NCI-H460 (cell line): Measurements from ENCODE around the genes MAP3K7, GPR63 and NDUFAF4.

DNA sequence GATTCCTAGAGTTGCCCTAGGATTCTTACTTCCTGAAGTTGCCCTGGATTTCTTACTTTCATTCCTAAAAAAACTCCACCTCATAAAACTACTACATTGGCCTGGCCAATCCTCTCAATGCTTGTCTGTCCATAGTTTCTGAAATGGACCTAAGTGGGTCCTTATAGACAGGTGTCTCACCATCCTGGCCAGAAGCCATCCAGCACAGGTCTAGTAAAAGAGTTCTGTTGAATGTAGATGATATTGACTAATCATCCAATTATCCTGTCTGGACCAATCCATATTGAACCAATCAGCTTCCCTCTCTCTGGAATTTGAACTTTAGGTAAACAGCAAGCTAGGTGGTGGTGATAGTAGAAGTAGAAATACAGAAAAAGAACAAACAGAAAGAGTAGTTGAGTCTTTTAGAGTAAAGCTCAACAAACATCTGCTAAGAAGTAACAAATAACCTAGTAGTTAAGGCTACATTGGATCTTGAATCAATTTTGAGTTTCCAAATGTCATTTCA lies 9.6 kb upstream of the PNRC1 start:
RAMPAGE:
- cytosol, long total RNA: no peak
- long total RNA: no peak
- nucleus, long total RNA: no peak

GRCh38 chr6:89346505-89346741 lies 6.1 kb downstream of the UBE2J1 start:
RAMPAGE:
- cytosol, long total RNA: no peak
- long total RNA: no peak
- nucleus, long total RNA: no peak

RAMPAGE:
- cytosol, long total RNA: no peak
- long total RNA: no peak
- nucleus, long total RNA: no peak
These were observed 1.1 kb upstream of the RRAGD start for GRCh38 chr6:89412980-89413674.

DNA sequence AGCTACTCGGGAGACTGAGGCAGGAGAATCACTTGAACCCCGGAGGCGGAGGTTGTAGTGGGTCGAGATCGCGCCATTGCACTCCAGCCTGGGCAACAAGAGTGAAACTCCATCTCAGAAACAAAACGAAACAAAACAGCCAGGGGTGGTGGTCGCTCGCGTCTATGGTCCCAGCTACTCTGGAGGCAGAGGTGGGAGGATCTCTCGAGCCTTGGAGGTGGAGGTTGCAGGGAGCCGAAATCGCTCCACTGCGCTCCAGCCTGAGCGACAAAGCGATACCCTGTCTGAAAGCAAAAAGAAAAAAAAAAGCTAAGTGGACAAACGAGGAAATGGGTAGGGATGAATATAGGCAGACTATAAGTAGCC lies 9.3 kb upstream of the MDN1 start:
RAMPAGE:
- cytosol, long total RNA: no peak
- long total RNA: no peak
- nucleus, long total RNA: no peak

DNA sequence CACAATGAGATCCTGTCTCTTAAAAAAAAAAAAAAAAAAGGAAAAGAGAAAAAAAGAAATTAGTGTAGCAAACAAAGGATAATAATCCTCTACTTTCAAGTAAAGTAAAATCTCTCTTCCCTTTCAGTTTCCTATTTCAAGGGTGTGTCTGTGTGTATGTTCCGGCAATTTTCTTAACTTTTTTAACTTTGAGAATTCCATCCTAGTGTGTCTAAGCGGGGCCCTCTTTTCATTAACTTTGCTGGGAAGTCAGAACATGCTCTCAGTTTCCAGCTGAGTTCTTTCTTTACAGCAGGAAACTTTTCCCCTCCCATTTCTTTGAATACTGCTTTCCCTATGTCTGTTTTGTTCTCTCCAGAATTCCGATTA lies 16.0 kb downstream of the GJA10 start:
RAMPAGE:
- cytosol, long total RNA: no peak
- long total RNA: no peak
- nucleus, long total RNA: no peak

RAMPAGE:
- cytosol, long total RNA: no peak
- long total RNA: no peak
- nucleus, long total RNA: no peak
These were observed 47.2 kb downstream of the GJA10 start for GRCh38 chr6:89941381-89941957.

RAMPAGE:
- cytosol, long total RNA: no peak
- long total RNA: no peak
- nucleus, long total RNA: no peak
These were observed 59.5 kb upstream of the BACH2 start for GRCh38 chr6:90356112-90356576.

DNA sequence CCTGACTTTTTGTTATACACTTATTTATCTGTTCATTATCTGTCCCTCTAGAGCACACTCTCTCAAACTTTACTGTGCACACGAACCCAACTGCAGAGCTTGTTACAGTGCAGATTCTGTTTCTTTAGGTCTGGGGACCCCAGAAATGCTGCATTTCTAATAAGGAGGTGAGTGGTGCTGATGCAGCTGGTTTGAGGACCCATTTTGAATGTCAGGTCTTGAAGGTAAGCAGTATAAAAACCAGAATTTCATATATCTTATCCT lies 142.6 kb upstream of the BACH2 start:
RAMPAGE:
- cytosol, long total RNA: no peak
- long total RNA: no peak
- nucleus, long total RNA: no peak

RAMPAGE:
- cytosol, long total RNA: no peak
- long total RNA: no peak
- nucleus, long total RNA: no peak
These were observed 140.5 kb downstream of the MAP3K7 start for GRCh38 chr6:90446441-90446734.

RAMPAGE:
- cytosol, long total RNA: no peak
- long total RNA: no peak
- nucleus, long total RNA: no peak
These were observed 7.5 kb downstream of the MAP3K7 start for GRCh38 chr6:90579308-90579825.

RAMPAGE:
- cytosol, long total RNA: start-site peak on the minus strand at chr6:90587024-90587075, 502 and 494 reads in 2 replicates
- long total RNA: no peak
- nucleus, long total RNA: start-site peak on the minus strand at chr6:90587026-90587065, 428 and 115 reads in 2 replicates
These were observed at the start of gene MAP3K7 for GRCh38 chr6:90586629-90587924. Gene MAP3K7 (minus strand): TSS chr6:90587072.

DNA sequence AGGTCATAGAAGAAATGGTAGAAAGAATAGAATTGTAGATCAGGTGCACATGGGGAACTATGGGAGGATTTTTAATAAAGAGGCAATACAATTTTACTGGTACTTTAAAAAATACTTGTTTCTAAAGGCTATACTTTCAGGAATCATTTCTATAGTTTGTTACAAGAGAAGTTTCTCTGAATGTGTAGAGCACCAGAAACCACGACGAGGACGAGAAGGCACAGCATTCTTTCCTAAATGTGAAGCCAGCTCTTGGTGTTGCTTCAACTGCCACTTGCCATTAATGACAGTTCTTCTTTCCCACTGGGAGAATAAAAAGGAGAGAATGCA lies 1300.1 kb downstream of the EPHA7 start:
RAMPAGE:
- cytosol, long total RNA: no peak
- long total RNA: no peak
- nucleus, long total RNA: no peak

DNA sequence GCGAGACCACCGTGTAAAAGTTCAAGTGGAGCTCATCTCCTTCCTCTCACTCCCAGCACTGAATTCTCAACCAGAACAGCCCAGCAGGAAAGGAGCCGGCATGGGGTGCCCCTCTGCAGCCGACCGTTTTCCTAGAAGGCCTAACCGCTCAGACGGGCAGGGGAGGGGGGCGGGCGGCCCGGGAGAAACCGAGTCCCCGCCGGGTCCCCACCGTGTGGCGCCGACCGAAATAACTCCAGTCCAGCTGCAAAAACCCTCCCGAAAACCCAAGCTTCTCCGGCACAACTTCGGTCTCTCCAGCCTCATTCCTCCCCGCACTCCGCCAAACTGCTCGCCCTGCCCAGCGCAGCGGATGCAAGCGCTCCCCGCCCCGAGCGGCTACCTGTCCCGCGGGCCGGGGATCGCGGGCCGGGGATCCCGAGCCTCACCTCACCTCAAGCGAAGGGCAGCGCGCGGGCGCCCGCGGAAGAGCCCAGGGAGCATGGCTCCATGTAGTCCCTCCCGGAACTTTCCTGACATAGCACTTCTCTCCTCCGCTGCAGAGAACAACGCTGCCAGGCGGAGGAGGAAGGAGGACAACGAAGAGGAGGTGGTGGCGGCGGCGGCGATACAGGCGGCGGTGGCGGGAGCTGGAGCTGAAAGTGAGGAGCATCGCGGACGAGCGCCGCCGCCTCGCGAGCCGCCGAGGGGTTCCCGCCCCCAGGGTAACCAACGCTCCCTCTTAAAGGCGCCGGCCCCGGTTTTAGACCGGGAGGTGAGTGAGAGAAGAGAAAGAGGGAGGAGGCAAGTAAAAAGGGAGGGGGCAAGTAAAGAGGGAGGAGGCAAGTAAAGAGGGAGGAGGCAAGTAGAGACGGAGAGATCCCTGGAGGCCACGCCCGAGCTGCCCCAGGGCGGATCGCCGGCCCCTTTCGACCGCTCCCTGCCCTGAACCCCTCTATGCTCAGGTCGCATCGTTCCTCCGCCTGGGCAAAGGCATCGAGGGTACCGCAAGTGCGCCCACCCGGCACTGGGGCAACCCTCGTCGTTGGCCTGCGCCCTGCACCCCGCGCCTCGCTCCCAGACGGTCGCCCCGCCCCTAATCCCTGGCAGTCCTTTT lies at the start of gene GPR63:
TSS of gene GPR63 (minus strand) at position 643 of the 1,096 bp plus-strand sequence.
RAMPAGE:
- cytosol, long total RNA: start-site peak on the minus strand centred at position 673 of the sequence, 75 bp wide, 60 and 26 reads in 2 replicates
- long total RNA: start-site peak on the minus strand centred at position 658 of the sequence, 55 bp wide, 14 and 31 reads in 2 replicates
- nucleus, long total RNA: no peak

DNA sequence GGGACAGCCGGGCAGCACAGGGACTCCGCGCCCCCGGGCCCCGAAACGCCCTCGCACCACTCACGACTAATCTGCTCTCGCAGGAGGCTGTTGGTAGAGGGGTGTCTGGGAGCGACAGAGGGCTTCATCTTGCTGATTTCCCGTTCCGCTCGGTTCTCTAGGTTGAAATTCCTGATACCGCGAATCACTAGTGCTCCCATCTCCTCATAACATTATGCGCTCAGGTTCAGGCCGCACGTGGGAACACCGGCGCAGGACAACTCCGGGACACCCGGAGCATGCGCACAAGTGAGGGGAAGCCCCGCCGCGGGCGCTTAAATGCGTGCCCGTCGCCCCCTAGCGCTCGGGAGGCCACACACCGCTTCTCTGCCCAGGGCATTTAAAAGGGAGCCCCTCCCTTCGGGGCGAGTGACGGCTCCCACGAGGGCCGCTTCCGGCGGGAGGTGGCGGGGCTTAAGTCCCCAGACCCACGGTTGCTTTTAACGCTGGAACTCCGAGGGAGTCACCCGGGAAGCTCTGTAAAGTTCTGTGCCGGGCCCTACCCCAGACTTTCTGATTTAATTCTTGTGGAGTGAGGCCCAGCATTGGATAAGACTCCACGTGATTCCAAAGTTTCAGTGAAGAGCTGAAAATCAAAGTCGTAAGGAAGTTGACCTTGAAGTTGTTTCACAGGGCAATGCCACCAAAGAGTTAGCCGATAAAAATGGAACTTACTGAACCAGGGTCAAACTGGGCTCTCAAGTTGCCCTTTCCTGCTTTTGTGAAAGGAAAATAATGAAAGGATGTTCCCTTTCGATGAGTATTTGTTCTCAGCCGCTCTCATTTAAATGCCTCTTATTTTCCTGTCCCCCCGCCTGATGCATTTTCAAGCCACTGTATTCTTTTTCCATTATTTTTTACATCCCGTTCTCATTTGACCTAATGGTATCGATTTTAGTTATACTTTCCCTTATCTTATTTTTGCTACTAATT lies at the start of gene NDUFAF4:
TSS of gene NDUFAF4 (minus strand) at position 290 of the 972 bp plus-strand sequence.
RAMPAGE:
- cytosol, long total RNA: start-site peak on the minus strand centred at position 252 of the sequence, 70 bp wide, 3,936 and 1,636 reads in 2 replicates
- long total RNA: start-site peak on the minus strand centred at position 252 of the sequence, 70 bp wide, 1,479 and 1,558 reads in 2 replicates
- nucleus, long total RNA: start-site peak on the minus strand centred at position 247 of the sequence, 59 bp wide, 1,721 and 454 reads in 2 replicates

DNA sequence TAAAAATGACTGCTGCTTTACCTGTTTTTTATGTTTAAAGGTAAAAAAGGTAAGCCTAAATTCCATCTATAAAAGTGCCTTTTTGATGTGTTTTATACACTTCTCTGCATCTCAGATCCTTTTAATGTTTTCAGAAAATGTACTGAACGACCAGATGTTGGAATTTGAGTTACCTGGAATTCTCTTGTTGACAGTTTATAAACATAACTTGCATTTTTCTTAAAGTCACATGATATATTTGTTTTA lies 124.2 kb upstream of the MMS22L start:
RAMPAGE:
- cytosol, long total RNA: no peak
- long total RNA: no peak
- nucleus, long total RNA: no peak

GRCh38 chr6:97524807-97525266 lies 241.8 kb upstream of the MMS22L start:
RAMPAGE:
- cytosol, long total RNA: no peak
- long total RNA: no peak
- nucleus, long total RNA: no peak

DNA sequence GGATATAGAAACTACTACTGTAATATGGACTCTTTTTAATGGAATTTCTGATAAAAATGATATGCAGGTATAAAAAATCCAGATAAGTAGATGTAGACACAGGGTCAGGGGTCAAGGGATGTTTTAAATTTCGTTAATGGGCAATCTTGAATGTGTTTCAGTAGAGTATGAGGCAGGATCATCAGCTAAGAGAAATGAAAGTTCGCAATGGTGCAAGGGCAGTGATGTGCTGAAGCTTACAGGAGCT lies 681.3 kb upstream of the MMS22L start:
RAMPAGE:
- cytosol, long total RNA: no peak
- long total RNA: no peak
- nucleus, long total RNA: no peak

DNA sequence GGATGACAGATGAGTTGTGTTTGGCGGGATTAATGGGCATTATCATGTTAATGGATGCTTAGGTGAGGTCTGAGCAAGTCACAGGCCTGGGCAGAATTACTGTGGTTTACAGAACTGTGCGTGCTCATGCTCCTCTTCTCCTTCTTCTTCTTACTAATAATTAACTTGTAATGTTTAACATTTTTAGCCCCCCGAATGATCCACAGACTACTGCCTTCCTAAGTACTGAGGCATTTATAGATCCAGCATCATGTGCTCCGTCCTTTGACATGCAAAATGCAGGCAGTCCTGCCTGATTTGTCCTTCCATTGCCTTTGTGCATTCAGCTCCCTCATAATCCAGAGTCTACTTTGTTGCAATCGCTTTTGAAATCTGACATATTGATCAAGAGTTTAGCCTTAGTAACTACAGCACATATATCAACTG lies 753.5 kb upstream of the MMS22L start:
RAMPAGE:
- cytosol, long total RNA: no peak
- long total RNA: no peak
- nucleus, long total RNA: no peak

RAMPAGE:
- cytosol, long total RNA: no peak
- long total RNA: no peak
- nucleus, long total RNA: no peak
These were observed 10.1 kb upstream of the POU3F2 start for GRCh38 chr6:98823816-98825135.

RAMPAGE:
- cytosol, long total RNA: no peak
- long total RNA: no peak
- nucleus, long total RNA: no peak
These were observed 2.6 kb downstream of the POU3F2 start for GRCh38 chr6:98836888-98837436.